ENCODE results near the genes PDGFA and GET4.

DNA sequence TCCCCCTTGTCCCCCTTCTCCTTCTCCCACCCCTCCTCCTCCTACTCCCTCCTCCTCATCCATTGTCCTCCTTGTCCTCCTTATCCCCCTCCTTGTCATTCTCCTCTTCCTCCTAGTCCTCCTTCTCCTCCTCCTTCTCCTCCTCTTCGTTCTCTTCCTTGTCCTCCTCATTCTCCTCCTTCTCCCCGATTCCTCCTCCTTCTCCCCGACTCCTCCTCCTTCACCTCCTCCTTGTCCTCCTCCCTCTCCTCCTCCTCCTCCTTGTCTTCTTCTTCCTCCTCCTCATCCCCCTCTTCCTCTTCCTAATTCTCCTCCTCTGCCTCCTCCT lies 115.7 kb upstream of the FAM20C start:
- RRBS: no CpG with 5 or more reads among the region's 3 CpGs

DNA sequence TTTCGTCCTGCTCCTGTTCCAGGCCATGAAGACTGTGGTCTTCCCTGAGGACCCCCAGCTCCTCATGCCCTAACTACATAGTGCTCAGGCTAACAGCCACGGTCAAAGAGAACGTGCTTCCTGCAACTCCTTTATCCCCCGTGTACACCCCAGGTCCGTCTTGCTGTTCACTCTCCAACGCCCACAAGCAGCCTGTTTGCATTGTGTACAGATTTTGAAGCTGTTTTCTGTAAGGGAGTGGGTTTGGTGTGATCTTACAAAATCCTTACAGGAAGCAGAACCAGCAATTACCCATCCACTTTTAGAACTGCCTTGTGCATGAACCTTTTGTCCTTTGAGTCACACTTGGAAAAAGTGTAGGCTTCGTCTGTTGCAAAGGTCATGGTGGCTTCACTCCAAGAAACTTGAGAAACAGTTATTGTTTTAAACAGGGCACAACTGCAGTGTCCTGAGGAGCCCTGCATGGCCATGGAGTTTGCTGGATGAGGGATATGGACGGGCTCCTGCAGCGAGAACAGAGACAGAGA lies 76.9 kb upstream of the FAM20C start:
- RRBS: no CpG with 5 or more reads among the region's 9 CpGs

GRCh38 chr7:129720-130456 lies 62.5 kb upstream of the FAM20C start:
- RRBS: no CpG with 5 or more reads among the region's 22 CpGs

DNA sequence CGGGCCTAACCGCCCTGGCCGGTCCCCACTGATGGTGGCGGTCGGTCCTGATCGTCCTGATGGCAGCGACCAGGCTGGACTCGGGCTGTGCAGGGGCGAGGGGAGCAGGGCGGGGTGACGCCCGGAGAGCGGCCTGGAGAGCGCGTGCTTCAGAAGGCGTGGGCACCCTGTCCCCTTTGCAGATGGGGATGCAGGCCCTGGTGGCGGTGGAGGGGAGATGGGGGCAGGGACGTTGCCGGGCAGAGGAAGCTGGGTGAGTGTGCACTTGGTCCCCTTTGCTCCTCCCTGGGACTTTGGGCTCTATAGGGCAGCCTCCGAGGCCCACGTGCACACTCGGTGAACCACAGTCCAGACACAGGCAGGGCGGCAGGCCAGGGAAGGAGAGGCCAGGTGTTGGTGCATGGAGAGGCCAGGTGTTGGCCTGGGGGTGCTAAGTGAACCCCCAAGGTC lies 42.5 kb upstream of the FAM20C start:
- RRBS: 90% methylated on average over 10 of the region's 23 CpGs

DNA sequence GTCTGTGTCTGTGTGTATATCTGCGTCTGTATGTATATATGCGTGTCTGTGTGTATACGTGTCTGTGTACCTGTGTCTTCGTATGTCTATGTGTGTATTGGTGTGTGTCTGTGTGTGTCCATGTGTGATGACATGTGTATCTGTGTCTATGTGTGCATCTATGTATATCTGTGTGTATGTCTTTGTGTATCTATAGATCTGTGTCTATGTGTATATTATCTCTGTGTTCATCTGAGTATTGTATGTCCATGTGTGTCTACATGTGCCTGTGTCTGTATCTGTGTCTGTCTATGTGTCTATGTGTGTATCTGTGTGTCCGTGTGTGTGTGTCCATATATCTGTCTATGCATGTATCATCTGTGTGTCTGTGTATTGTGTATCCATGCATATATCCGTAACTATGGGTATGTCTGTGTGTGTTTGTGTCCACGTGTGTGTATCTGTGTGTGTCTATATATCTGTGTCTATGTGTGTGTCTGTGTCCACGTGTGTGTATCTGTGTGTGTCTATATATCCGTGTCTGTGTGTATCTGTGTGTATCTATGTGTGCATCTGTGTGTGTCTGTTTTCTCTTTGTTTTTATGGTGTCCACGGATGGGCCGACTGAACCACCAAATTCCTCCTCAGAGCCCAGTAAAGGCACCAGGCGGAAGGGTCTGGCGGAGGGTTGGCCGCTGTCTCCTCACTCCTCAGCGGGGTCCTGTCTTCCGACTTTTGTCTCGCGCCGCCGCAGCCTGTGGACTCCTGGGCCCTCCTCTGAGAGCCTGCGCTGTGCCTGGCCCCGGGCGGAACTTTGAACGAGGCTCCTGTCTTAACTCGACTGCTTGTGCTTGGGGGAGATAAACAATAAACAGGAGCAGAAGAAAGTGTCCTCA lies 2.5 kb upstream of the FAM20C start:
- RRBS: no CpG with 5 or more reads among the region's 25 CpGs

DNA sequence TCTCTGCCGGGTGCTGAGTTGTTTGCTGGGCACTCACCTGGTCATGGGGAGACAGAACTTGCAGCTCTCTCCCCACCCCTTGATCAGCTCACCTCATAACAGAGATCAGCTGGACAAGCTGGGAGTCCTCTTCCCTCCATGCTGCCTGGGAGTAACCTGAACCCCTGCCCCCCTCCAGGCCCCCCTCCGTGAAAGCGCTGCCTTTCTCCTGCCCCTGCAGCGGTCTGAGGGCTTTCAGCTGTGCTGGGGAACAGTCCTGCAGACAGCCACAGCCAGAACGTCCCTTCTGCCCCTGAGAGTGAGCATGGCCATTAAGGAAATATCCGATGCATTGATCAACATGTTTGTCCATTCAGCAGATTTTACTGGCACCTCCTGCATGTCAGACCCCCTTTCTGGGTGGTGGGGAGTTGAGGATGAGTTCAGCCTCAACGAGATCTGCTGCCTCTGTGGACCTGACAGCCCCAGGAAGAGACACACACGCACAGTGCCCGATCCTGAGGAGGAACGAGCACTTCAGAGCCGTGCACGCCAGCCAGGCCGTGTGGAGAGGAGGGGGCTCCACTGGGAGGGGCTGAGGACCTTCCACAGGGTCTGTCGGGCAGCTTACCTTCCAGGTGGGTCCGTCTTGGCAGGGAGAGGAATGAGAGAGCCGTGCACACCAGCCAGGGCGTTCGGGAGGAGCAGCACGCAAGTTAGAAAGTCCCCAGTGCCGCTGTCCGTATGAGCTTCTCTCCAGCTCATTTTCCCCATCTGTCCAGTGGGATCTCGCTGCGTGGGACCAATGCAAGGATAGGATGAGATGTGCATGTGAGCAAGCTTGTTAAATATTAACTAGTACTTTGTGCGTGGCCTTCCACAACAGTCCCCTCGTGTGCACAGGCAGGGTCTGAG lies 4.7 kb downstream of the FAM20C start:
- RRBS: no CpG with 5 or more reads among the region's 25 CpGs

DNA sequence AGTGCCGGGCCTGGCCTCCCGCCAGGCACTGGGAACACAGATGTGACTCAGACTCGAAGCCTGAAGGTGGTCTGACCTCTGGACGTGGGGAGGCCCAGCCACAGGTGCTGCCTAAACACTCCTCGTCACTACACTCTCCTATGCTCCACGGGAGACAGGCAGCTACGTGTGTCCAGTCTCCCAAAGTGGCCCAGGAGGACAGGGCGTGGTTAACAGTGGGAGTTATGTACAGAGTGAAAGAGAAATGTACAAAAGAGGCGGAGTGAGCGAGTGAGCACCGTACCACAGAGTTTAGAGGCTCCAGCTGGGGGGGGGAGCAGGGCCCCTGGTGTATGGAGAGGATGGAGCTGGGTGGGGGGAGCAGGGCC lies 22.5 kb downstream of the FAM20C start:
- RRBS: no CpG with 5 or more reads among the region's 11 CpGs

DNA sequence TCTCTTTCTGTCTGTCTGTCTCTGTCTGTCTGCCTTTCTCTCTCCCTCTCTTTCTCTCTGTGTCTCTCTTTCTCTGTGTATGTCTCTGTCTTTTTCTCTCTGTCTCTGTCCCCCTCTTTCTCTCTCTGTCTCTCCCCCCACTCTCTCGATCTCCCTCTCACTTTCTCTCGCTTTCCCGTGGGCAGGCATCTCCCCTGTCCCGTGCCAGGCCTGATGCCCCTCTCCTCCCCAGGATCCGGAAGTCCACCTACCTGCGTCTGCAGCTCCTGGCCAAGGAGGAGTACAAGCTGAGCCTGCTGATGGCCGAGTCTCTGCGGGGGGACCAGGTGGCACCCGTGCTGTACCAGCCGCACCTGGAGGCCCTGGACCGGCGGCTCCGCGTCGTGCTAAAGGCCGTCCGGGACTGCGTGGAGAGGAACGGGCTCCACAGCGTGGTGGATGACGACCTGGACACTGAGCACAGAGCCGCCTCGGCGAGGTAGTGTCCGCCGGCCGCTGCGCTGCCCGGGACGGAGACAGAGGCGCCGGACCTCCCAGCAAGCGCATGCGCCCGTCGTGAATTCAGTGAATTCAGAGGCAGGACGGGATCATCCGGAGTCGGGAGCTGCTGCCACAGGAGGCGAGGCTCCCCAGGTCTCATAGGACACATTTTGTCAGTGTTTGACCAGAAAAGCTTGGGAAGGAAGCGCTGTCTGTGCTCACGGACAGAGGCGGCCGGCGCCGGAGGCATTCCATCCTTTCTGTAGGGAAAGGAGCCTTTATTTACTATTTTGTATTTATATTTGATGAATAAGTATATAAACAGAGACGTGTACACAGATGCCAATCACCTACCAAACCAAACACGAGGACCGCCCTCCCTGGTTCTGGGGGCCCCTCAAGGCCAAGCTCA lies 30.2 kb upstream of the FOXL3 start:
- RRBS: 96% methylated on average over 15 of the region's 49 CpGs

GRCh38 chr7:323446-323764 lies 33.4 kb downstream of the FOXL3 start:
- RRBS: no CpG with 5 or more reads among the region's 9 CpGs

GRCh38 chr7:351069-352264 lies 61.5 kb downstream of the FOXL3 start:
- RRBS: 71% methylated on average over 13 of the region's 60 CpGs

- RRBS: 62% methylated on average over 9 of the region's 26 CpGs
These were observed 82.9 kb downstream of the FOXL3 start for GRCh38 chr7:372706-373368.

DNA sequence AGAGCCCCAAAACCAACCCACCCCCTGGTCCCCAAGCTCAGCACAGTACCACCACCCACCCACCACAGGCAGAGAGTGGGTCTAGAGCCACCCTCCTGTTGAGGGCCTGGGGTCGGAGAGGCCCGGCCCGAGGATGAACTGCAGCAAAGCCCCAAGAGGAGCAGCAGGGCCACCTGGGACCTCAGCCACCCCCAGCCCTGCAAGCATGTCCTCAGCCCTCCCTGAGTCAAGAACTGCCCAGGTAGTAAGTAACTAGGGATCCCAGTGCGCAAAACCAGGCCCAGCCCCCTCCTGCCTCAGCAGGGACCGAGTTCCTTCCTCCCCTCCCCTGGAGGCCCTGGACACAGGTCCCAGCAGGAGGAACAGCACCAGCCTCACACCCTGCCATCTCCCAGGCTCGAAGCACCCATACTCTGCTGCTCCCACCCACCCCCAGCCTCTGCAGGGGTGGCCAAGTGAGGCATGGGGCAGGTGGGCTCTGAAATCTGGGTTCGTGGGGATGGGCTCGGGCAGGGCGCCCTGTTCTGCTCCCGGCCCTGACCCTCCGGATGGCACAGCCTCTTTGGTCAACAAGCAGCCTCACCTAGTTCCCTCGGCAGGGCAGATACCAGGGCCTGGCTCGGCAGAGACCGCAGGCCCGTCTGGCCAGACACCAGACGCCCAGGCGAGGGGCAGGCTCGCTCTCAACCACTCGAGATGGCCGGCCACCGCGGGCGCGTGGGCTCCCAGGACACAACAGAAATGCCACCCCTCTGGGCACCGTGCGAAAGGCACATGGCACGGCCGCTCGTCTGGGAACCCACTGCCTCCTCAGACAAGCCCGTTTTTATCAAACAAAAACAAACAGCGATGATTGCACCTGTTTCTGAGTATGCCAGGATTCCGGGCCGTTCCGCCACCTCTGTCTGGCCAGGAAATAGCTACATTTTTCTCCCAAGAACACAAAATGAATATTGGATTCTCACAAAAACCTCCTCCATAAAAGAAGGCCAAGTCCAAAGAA lies 15.2 kb downstream of the PDGFA start:
- RRBS: no CpG with 5 or more reads among the region's 34 CpGs

DNA sequence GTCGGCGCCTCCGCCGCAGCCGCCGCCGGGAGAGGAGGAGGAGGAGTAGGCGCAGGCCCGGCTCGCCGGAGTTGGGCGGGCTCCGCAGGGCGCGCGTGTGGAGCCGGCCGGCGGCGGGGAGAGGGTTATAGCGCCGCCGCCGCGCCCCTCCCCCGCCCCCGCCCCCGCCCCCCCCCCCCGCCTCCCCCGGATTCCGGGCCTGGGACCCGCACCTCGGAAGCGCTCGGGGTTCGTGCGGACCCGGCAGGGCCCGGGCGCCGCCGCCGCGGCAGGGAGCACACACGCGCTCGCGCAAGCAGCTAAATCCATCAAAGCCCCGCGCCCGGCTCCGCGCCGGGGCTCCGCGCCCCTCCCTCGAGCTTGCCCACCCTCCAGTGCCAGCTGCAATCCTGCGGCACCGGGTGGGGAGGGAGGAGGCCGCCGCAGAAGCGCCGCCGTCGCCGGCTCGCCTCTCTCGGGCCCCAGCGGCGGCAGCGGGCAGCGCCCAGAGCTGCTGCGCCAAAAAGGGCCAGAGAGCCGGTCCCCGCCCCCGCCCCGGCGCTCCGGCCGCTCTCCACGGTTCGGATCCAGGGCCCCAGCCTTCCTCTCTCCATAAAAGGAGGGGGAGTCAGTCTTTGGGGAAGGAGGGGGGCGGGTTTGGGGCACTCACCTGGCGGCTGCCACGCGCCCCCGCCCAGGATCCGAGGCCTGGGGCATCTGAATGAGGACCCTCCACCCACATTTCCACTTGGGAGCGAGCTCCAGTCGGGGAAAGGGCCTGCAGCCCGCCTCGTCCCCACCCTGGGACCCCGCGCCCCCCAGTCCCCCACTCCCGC lies at the start of gene PDGFA:
Gene PDGFA, minus strand, starts transcription at position 99 of the 815 bp plus-strand sequence.
- RRBS: 2% methylated on average over 62 of the region's 95 CpGs

DNA sequence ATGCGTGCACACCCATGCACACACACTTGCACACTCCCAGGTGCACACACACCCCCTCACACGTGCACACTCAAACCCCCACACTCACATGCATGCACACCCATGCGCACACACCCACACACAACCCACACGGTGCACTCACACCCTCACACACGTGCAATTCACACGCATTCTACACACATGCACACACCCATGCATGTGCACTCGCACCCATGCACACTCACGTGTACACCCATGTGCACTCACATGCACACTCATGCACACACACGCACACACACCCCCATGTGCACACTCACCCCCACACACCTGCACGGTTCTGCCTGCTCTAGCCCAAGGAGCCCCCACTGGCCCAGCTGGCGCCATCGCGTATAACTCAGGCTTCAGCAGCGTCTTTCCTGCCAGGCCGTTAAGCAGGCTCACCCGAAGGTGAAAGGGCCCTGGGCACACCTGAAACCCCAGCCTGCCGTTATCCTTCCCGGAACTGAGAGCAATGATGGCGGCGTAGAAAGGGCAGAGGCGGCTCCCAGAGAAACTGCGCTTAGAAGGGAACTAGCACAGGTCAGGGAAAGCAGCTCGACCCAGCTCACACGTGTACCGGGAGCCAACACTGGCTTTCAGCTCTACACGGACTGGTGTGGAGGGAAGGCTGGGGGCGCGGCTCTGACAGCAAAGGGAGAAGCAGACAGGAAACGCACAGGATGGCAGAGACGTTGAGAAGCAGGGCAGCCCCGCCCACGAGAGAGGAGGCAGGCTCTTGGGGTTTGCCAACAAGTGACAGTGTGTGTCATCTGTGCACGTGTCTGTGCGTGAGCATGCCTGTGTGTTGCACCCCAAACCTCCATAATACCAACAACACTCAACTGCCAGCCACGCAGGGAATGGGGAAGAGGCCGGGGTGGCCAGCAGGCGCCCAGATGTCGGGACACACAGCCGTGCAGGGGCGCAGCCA lies 64.2 kb upstream of the PDGFA start:
- RRBS: 97% methylated on average over 6 of the region's 40 CpGs

DNA sequence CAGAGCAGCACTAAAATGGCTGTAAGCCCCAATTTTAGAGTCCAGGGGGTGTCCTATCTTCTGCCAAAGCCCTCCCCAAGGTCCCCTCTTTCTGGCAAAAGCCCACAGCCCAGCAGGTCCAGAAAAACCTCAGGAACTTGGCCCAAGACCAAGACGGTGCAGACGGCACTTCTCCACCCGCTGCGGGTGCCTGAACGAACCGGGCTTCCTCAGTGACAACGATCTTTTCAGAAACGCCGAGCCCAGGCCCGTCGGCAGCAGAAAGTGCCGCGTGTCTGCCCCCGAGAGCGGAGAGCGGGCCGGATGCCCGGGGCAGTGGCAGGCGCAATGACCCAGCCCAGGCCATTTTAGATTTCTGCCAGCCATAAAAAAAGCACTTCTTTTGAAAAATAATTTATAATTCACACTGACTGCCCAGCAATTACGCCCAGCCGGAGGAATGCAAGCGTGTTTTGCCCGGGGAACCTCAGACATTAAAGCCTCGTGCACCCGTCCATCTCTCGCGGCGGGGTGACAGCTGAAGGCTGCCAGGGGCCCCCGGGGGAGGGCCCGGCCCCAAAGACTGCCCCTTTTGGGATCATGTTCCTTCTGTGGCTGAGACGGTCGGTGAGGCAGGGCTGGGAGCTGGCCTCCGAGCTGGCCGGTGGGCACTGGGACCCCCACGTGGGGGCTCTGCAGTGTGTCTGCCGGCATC lies 71.1 kb upstream of the PDGFA start:
- RRBS: 17% methylated on average over 23 of the region's 36 CpGs

- RRBS: no CpG with 5 or more reads among the region's 7 CpGs
These were observed 102.2 kb upstream of the PDGFA start for GRCh38 chr7:621780-622254.

- RRBS: no CpG with 5 or more reads among the region's 23 CpGs
These were observed 76.0 kb upstream of the DNAAF5 start for GRCh38 chr7:650279-651094.

DNA sequence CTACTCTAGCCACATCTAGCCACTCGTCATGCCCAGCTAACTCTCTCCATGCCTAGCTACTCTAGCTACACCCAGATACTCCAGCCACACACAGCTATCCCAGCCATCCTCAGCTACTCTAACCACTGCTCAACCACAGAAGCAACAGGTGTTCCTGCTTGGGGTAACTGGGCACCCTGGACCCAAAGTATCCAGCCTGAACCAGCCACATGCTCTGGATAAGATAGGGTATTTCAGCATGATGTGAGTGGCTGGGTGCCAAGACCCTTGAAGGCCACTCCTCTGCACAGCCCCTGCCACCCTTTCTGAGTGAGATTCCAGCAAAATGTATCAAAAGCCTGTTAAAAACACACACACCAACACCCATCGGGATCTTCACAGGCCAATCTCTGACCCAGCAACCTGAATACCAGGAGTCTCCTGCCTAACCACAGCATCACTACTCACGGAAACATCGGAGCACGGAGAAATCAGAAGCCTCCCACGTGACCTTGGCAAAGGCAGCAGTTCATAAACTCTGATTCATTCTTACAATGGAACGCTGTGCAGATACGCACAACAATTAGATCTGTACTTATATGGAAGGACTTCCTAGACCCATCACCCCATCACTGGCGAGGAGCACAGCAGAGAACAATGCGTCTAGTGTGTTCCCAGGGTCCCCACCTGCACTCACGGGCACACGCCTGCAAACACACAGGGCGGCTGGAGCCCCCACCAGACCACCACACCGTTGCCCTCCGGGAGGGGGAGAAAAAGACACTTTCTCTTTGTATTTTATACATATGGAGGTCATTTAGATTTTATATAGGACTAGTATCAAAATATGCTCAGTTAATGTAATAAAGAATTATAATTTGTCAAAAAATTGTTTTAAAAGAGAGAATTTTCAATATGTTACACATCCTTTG lies 51.6 kb upstream of the DNAAF5 start:
- RRBS: no CpG with 5 or more reads among the region's 15 CpGs

DNA sequence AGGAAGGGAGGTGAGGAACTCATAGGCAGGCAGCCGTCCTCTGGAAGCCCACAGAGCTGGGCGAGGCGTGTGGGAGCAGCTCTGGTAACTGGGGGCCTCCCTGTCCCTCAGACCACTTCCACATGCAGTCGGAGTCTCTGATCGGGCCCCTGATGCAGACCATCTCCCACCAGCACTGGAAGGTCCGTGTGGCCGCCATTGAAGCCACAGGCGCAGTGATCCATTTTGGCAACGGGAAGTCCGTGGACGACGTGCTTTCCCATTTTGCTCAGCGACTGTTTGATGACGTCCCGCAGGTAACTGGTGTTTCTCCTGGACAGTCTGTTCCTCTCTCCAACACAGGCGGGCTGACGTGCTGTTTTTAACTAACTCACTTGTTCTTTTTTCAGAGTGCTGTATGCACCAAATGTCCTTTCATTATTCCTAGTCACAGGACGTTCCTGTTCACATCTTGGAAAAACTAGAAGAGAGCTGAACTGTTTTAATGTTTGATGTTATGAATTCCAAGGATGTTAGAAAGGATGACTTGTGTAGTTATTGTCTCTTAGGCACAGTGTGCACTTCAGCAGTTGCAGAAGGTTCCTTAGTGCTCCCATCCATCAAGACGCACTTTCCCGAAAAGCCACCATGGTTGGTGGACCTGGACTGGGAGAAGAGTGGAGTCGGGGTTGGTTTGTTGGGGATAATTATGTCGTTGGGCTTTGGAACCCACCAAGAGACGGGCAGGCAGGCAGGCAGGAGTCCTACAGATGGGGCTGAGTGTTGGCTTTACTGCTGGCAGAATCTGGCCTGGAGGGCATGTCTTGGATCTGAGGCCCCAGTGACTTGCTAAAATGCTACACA lies 2.7 kb upstream of the PRKAR1B start:
- RRBS: no CpG with 5 or more reads among the region's 23 CpGs

DNA sequence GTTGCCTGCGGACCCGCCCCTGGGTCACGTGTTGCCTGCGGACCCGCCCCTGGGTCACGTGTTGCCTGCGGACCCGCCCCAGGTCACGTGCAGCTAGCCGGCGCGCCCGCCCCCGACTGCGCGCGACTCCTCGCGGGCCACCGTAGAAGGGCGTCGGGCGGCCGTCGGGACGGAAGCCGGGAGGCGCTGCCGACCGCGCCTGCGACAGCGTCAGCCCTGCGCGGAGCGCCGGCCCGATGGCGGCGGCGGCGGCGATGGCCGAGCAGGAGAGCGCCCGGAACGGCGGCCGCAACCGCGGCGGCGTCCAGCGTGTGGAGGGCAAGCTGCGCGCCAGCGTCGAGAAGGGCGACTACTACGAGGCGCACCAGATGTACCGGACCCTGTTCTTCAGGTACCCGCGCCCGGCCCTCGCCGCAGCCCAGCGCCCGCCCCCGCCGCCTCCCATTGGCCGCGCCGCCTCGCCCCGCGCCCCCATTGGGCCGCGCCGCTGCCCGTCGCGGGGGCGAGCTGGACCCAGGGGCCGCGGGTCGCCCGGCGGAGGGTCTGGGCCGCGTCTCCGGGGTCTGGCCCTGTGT lies at the start of gene GET4:
Gene GET4, plus strand, starts transcription at position 145 of the 575 bp plus-strand sequence.
- RRBS: 1% methylated on average over 59 of the region's 92 CpGs